Foreskin keratinocyte (primary cell): ENCODE data around the genes SHTN1 and KCNK18.

DNA sequence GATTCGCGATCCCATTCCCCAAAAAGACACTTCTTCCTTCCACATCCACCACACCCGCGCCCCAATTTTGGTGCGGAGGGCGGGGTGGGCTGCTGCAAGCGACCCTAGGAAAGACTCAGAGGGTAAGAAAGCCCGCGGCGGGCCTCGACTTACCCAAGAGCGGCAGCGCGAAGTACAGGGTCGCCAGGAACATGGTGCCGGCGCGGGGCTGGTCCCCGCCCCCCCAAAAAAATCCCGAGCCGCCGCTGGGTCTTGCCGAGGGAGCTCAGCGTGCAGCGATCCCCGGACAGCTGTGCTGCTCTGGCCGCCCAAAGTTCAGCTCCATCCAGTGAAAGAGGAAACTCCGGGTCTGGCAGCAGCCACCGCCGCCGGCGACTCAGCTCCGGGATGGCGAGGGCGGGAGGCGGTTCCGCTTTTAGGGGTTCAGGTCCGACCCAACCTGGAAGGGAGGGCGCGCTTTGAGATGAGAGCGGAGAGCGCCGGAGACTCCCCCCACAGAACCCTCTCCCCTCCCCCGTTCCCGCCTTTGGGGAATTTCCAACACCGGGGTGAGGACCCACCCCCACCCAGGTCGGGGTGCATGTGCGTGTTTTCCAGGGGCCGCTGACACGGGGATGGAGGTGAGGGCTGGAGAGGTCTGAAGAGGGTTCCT is 1.0 kb downstream of the GFRA1 start:
- RAMPAGE, total RNA, result no peak

GRCh38 chr10:116274763-116275135 is 1.7 kb upstream of the GFRA1 start:
- RAMPAGE, total RNA, result no peak

GRCh38 chr10:116325274-116325672 is 1.0 kb downstream of the CCDC172 start:
- RAMPAGE, total RNA, result no peak

DNA sequence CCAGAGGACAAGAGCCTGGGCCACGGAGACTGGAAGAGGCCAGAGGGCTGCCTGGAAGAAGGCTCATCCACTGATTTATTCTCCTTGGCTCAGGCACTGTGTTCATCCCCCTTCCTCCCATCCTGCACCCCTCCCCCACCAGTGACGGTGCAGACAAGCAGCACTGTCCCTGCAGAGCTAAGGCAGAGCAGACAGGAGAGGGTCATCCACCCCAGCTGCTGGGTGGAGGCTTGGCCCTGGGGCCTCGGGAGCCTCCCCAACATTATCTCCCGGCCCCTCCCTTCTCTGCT is 24.8 kb upstream of the HSPA12A start:
- RAMPAGE, total RNA, result no peak

DNA sequence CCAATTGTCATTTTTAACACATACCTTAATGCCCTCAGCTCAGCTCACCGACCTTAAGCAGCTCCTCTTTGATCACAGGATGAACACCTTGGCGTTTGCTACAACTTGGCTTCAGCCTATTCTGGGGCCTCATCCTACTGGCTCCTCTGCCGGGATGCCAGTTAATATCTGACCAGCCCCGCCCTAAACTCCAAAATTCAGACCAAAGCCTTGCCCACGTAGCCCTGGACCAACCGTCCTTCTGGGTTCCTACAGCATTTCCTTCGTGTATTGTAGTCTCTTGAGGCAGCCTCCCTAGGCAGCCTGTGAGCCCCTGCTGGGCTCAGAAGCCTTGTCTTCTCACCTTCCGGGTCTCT is 746 bp downstream of the ENO4 start:
- RAMPAGE, total RNA, result no peak

DNA sequence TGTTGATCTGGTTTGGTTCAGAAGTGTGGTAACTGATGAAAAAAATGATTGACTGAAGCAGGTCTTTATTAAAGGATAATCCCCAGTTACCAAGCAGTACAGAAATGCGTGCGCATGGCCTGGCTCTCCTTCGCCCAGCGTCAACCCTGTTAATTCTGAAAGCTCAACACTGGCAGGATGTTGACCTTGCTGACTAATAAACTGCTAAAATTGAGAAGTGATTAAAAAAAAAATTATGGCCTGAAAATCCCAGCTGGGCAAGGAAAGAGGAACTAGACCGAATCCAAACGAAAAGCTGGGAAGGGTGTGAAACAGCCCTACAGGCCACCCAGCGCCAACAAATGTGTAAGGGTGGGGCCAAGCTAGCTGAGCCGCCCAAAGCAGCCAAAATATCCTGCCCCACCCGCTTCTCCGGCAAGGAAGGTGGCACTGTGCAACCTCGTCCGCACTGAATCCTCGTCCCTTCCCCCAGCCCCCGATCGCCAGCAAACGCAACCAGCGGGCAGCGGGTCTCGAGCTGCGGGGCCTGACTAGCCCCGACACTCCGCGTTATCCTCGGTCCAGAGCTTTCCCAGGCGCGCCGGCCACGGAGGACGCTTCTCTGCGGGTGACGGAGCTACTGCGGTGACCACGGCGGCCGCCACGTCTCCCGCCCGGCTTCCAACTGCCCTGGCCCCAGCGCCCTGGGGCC is 564 bp downstream of the SHTN1 start:
- RAMPAGE, total RNA, result no peak

DNA sequence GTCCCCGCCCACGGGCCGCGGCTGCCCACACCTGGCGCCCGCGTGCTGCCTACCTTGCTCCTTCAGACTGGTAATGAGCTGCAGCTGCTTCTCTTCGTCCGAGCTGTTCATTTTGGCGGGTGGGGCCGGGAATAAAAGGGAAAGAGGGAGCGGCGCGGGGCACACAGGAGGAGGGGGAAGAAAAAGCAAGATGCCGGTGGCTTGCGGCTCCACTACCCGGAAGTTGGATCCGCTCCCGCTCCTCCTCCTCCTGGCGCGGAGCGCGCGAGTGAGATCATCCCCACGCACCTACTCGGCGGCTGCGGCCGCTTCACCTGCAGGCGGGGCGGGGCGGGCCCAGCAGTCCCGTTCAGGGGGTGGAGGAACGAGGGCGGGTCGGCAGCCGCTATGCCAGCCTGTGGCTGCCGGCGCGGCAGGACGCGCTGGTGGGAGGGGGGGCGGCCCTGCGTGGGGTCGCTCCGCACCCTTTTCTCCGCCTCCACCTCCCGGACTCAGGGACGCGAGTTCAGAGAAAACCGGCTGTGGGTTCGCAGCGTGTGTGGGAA is at the start of gene SHTN1:
TSS of gene SHTN1 (minus strand) at position 219 of the 545 bp plus-strand sequence.
- RAMPAGE, total RNA, result no peak

DNA sequence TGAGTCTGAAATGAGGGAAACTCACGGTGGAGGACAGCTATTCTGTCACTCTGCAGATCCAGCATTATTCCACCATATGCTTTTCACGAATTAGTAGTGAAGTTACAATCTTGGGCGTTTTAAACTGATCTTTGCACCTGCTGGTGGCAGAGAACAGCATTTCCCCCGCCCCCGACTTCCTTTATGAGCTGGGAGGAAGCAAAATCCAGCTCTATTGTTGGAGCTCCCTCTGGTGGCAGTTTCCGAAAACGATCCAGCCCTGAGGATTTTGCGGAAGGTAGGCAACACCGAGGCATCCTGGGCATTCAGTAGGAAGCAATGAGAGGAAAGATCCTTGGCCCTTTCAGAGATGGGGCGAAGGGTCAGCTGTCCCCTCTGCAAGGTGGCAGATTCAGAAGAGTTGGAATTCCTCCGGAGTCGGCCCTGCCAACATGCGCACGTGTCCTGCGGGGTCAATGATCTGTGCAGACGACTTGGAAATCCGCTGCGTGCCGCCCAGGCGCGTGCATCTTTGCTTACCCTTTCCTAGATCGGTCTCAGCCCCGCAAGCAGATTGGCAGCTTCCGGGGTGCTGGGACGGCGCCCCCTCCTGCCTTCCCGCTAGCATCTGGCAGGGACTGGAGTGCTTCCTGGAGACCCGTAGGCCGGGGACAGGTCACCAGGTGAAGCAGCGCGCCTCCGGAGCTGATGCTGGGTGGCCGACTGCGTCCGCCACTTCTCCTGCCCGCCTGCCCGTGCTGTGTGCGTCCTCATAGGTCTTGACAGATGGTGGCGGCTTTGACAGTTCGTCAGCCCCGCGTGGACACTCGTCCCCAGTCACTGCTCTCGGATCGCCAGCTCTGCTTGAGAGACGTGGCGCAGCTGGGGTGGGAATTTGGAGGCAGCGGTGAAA is 22.2 kb upstream of the KCNK18 start:
- RAMPAGE, total RNA, result no peak

GRCh38 chr10:117197290-117197739 is at the start of gene KCNK18:
TSS of gene KCNK18 (plus strand) at chr10:117197489.
- RAMPAGE, total RNA, result no peak

GRCh38 chr10:117248813-117249158 is 7.9 kb downstream of the SLC18A2 start:
- RAMPAGE, total RNA, result no peak

DNA sequence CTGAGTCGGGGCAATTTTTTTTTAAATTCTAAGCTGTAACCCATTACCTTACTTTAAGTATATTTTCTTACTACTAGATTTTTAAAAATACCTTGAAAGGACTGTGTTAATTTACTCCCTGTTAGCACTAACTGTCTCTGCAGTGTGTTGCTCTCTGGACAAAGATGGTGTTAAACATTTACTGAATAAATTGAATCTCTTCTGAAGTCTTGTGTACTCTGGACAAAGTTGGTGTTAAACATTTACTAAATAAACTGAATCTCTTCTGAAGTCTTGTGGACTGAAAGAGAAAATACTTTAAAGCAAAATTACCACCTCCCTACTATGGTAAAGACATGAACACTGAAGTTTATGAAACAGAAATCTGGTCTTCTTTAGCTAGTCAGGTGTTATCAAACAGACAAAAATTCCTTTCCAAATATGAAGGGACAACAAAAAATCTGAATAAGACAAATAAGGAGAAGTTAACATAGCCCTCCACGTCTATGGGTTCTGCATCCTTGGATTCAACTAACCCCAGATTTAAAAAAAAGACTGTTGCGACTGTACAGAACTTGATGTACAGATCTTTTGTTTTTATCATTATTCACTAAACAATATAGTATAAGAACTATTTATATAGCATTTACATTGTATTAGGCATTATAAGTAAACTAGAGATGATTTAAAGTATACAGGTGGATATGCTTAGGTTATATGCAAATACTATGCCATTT is 13.8 kb downstream of the PDZD8 start:
- RAMPAGE, total RNA, result no peak

DNA sequence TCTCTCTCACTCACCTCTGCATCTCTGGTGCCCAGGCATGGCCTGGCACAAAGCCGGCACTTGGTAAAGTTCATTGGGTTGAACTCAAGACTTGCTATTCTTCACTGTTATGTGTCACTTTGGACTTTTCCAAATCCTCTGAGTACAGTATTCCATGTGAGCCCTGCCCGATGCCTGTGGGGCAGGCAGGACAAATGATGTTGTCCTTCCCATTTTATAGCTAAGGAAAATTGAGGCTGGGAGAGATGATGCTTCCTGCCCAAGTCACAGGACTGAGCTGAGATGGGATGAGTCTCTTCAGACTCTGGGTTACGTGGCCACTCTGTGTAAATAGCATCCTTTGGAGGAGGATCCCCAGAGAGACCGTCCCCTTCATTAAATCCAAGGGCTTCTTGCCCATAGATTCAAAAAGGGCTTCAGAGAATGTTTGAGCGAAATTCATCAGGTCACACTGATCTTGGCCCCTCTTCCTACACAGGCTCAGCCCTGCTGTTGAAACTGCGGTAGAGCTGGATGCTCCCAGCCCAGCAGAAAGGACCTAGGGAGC is 81.2 kb upstream of the EMX2 start:
- RAMPAGE, total RNA, result no peak

DNA sequence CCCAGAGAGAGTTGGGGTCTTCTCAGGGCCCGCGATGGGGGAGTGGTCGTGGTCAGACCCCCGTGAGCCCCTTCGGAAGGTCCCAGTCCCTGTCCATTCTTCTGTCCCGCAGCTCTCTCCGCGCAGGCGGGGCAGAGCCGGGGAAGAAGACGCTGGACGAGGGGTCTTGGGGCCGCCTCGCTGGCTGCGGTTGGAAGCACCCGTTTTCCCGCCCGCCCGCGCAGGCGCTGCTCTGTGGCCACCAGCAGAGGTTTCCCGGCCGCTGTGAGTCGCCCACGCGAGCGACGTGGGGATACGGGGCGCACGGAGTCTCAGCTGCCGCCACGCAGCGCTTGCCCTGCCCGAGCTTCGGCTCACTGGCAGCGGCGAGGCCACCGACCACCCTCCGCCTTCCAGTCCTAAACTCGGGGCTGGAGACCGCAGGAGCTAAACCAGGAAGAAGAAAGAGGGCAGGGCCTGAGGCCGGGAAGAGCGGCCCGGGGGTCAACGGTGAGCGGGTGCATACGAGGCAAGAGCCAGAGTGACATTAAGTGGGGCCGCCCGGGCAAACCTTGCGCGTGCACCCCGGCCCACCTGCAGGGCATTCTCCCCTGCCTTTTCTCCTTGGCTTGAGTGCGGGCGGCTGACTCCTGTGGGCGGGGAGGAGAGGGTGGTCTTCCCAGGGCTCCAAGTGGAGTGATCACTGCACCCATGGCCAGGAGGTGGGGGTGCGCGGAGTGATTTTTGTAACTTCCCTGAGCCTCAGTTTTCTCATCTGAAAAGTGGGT is 7.2 kb upstream of the EMX2 start:
- RAMPAGE, total RNA, result no peak

DNA sequence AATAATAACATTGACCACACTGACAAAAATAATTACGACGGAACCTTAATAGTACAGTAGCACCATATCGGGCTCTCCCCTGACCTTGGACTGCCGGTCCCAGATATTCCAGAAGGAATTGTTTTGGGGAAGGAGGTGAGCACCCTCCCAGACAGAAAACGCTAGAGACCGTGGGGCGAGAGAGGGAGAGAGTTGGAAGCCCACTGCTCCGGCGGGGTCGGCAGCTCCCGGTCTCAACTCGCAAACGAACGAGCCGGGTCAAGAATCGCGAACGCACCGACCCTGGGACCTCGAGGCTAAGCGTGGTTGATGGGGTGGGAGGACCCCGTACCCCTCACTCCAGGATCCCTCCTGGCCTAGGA is 913 bp upstream of the EMX2 start:
- RAMPAGE, total RNA, result no peak

GRCh38 chr10:117684920-117685313 is 142.4 kb downstream of the EMX2 start:
- RAMPAGE, total RNA, result no peak

GRCh38 chr10:118017820-118018367 is 28.8 kb downstream of the RAB11FIP2 start:
- RAMPAGE, total RNA, result no peak

DNA sequence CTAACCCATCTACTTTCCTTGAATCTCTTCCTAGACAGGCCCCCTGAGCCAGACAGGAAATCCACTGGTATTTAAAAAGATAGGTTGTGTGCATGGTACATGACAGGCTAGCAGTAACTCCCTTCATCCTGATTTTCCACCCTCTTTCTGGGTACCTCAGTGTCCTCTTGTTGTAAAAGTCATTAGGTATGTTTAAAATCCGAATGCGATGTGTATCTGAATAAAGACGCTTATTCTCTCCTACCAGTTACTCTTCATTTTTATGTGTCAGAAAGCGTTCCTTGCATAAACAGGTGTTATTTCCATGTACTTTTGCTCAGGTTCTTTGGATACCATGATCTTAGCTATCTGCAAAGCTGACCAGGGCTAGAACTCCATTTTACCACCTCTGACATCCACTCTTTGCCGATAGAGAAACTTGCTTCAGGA is 43.9 kb downstream of the FAM204A start:
- RAMPAGE, total RNA, result no peak

- RAMPAGE, total RNA, result no peak
Observed at GRCh38 chr10:118570929-118571455, 24.5 kb downstream of the PRLHR start.

DNA sequence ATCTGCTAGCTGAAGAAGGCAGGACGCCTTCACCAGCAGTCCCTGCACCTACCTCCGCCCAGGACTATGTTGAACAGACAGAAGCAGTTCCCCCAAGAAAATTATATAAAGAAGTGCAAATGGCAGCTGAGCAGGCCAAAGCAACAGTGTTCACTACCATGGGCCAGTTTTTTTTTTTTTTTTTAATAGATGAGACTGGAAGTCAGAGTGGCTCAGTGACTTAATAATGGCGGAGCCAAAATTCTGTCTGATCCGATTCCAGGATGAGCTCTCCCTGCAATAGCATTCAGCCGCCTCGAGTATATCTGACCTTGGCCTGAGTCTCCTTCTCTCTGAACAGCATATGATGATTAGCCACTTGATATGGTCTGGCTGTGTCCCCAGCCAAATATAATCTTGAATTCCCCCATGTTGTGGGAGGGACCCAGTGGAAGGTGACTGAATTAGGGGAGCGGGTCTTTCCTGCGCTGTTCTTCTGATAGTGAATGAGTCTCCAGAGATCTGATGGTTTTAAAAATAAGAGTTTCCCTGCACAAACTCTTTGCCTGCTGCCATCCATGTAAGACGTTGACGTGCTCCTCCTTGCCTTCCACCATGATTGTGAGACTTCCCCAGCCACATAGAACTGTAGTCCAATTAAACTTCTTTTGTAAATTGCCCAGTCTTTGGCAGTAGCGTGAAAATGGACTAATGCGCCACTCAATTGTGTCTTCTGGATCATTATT is 76.8 kb upstream of the PRLHR start:
- RAMPAGE, total RNA, result no peak

DNA sequence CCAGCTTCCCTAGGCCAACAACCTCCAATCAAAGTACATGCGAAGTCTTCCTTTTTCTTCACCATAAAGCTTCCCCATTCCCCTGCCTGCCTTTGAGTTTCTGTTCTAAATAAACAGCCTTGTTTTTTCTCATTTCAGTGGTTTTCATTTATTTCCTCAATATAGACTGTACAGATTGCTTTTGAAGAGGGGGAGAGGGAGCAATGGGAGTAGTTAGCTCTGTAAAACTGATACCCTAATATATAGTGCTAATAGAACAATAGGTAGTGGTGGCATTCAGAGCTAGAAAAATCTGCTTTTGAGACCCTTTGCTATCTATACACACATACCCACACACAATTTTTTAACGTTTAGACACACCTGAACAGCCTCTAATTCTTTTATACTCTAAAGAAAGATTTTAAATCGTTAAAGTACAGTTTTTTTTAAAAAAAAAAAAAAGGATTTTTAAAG is 38.0 kb upstream of the CACUL1 start:
- RAMPAGE, total RNA, result no peak